ENCODE results near the gene PADI4.

DNA sequence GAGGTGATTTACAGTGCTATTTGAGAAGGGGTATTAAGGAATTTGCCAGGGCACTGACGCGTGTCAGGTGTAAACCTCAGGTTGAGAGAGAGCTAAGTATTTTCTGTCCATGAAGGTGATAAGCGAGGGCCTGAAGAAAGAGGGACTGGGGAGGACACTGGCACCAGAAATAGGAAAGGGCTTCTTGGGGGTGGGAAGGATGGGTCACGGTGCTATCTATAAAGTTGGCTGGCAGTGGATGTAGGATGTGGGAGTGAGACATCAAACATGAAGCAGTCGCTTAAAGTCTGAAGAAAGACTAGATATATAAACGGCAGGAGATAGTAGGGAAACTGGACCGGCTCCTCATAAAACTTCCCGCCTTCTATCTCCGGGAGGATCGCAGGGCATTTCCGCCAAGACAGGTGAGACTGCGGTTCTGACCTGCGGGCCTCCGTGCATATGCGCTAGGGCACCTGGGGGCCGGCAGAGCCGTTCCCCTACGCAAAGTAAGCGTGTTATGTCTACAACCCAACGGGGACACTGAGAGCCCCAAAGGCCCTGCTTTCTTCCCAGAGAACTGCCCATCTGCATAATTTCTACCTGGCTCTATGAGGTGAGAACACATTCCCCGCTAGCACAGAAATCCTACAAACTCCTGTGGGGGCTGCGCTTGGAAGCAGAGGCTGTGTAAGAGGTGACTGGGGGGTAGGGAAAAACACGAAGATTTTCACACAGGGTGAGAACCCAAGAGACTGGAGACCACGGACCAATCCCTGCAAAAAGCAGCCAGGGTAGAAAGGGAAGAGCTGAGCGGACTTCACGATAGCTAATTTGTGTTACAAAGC lies 72.8 kb downstream of the NECAP2 start:
- PRO-cap, 6 experiments = no peak in any of the 6 experiments
- RAMPAGE, long total RNA, 2 experiments = no peak in any of the 2 experiments
- RRBS = no CpG with 5 or more reads among the region's 26 CpGs

DNA sequence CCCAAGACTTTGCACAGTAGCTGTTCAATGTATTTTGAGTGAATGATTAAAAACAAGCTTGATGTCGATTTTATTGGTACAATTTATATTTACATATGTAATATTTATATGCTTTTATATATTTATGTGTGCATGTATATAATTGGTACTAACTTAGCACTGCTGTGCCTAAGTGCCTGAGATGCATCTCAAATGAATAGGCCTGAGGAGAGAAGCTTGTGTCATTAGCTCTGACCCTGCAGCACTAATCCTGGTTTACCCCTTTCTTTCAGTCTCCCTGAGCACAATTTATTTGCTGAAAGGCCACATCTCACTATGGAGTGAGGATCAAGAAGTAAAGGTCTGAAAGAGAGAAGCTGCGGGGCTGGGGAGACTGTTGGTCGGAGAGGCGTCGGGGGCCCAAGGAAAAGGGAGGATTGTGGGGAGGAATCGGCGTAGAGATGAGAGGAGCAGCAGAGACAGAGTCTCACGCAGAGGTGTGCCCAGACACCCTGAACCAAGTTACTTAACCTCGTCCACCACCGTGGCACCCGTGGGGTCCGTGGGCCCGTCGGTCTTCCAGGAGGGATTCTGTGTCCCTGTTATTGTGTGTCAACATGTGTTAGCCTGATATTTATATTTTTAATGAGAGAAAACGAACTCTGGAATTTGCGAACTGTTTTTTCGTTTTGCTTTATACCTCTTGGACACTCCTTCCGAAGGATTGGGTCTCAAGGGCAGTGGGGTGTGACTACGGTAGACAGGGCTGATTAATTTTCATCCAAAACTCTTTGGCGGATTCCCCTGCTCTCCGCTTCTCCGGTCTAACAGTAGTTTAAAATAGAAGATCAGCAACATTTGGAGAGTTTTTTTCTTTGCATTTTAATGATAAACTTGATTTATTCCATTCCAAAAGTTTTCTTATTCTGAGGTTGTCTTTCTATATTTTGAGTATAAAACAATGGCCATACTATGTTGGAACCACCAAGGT lies 176.6 kb downstream of the NECAP2 start:
- PRO-cap, 6 experiments = no peak in any of the 6 experiments
- RAMPAGE, long total RNA, 2 experiments = no peak in any of the 2 experiments
- RRBS = no CpG with 5 or more reads among the region's 22 CpGs

DNA sequence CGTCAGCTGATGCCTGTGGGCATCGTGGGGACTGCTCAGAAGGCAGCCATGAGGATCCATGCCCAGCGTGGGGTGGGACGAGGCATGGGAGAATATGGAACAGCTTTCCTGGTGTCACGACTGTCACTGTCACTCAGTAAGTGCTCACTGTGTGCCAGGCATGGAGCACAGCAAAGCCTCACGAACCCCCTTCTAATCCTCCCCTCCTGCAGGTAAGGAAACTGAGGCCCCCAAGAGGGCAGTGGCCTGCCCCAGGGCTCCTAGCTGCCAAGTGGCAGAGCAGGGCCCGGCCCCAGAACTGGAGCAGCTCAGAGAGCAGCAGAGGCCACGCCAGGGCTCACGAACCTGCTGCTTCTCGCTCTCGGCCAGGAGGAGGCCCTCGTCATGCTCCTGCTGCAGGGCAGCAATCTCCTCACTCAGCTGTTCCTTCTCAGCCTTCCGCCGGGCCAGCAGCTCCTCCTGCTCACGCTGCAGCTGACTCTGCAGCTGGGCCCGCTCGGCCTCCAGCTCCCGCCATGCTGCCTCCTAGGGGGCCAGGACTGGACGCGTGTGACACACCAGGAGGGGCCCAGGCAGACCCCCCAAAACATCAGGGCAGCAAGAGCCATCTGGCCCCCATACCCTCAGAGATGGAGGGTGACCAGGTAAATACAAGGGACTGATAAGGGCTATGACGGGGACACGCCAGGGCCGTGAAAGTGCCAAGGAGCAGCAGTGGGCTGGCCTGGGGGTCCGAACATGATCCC lies 179.1 kb downstream of the NECAP2 start:
- PRO-cap, 6 experiments = no peak in any of the 6 experiments
- RAMPAGE, long total RNA, 2 experiments = no peak in any of the 2 experiments
- RRBS = no CpG with 5 or more reads among the region's 24 CpGs

DNA sequence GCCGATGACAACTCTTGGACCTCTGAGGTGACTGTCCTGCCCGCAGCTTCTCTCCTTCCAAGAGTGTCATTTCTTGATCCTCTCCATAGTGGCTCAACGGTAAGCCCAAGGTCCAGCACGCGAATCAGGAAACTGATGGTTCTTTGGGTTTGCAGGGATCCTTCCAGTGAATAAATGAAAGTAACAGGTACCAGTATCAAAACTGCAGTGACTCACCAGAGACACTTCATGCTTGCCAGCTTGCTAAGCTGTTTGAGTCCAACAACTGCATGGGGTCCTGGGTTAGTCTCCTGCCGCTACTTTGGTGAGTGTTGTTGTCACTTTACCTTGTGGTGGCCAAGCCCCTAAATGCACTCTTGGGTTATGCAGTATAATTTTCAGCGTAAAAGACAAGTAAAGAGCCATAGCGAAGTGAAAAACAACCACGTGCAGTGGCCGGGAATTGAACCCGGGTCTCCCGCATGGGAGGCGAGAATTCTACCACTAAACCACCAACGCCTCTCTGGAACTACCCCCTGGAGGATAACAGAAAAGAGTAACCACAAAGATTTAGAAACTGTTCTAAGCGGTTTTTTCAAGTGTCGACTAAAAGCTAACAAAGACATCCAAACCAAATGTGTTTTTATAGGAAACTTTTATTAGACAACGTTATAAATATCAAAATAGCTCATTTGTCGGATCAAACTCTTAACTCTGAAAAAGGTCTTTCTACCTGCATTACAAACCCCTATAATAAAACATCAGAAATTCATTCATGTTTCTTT lies 237.5 kb downstream of the NECAP2 start:
- PRO-cap, 6 experiments = peak in 3 of 6 experiments; most common minus-strand start position 504 of the sequence (in 3)
- RAMPAGE, long total RNA, 2 experiments = no peak in any of the 2 experiments
- RRBS = no CpG with 5 or more reads among the region's 18 CpGs

- PRO-cap, 6 experiments = no peak in any of the 6 experiments
- RAMPAGE, long total RNA, 2 experiments = no peak in any of the 2 experiments
- RRBS = 0% methylated on average over 2 of the region's 39 CpGs
Measured at GRCh38 chr1:16707754-16708144, 214.0 kb upstream of the CROCC start.

DNA sequence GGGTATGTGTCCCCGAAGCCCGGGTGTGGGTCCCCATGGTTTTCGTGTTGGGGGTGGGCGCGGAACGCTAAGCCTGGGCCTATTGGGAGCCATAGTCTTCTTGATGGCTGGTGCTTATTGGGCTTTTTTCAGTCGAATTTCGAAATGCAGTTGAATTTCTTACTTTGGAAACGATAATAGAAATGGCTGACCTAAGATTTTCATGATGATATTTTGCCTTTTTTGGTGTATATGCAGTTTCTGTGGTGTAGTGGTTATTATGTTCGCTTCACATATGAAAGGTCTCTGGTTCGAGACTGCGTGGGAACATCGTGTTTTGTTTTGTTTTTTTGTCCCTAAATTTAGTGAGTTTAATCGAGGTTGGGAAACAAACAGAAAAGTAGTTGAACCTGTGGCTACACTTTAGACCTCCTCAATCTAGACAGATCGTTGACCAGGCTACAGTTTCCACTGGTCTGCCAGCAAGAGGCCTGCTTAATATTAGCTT lies 61.7 kb upstream of the CROCC start:
- PRO-cap, 6 experiments = no peak in any of the 6 experiments
- RAMPAGE, long total RNA, 2 experiments = no peak in any of the 2 experiments
- RRBS = no CpG with 5 or more reads among the region's 15 CpGs

- PRO-cap, 6 experiments = no peak in any of the 6 experiments
- RAMPAGE, long total RNA, 2 experiments = no peak in any of the 2 experiments
- RRBS = no CpG with 5 or more reads among the region's 2 CpGs
Measured at GRCh38 chr1:16870054-16870308, 51.8 kb upstream of the CROCC start.

- PRO-cap, 6 experiments = no peak in any of the 6 experiments
- RAMPAGE, long total RNA, 2 experiments = no peak in any of the 2 experiments
- RRBS = no CpG with 5 or more reads among the region's 28 CpGs
Measured at GRCh38 chr1:16939793-16940224, 18.1 kb downstream of the CROCC start.

- PRO-cap, 6 experiments = no peak in any of the 6 experiments
- RAMPAGE, long total RNA, 2 experiments = no peak in any of the 2 experiments
- RRBS = no CpG with 5 or more reads among the region's 13 CpGs
Measured at GRCh38 chr1:16951766-16952167, 28.7 kb downstream of the MFAP2 start.

- PRO-cap, 6 experiments = peak in 4 of 6 experiments; most common plus-strand start chr1:16960873 (in 1); most common minus-strand start chr1:16961095 (in 1)
- RAMPAGE, long total RNA, 2 experiments = no peak in any of the 2 experiments
- RRBS = 5% methylated on average over 10 of the region's 56 CpGs
Measured at GRCh38 chr1:16960685-16961408, 19.6 kb downstream of the MFAP2 start.

- PRO-cap, 6 experiments = no peak in any of the 6 experiments
- RAMPAGE, long total RNA, 2 experiments = no peak in any of the 2 experiments
- RRBS = no CpG with 5 or more reads among the region's 12 CpGs
Measured at GRCh38 chr1:16968962-16969460, 11.4 kb downstream of the MFAP2 start.

DNA sequence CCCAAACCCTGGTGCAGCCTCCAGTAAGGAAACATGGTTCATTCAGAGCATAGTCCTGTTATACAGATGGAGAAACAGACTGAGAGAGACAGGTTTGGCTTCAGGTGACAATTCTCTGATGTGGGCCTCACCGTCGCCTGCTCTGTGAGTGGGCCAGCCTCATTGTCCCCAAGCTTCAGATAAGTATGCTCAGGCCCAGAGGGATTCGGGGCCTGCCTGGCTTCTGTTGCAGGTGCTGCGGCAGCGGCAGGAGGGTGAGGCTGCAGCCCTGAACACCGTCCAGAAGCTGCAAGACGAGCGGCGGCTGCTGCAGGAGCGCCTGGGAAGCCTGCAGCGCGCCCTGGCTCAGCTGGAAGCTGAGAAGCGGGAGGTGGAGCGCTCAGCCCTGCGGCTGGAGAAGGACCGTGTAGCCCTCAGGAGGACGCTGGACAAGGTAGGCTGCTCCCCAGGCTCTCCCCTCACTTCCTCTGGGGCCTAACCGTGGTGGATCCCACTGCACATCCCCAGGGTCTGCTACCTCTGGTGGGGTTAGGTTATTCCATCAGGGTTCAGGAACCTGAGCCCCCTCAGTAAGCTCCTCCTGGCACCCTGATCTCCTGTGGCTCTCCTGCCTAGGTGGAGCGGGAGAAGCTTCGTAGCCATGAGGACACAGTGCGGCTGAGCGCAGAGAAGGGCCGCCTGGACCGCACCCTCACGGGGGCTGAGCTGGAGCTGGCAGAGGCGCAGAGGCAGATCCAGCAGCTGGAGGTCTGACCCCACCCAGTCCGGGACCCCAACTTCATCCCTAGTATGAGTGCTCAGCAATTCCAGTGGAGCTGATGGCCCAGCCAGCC lies 10.2 kb downstream of the MFAP2 start:
- PRO-cap, 6 experiments = no peak in any of the 6 experiments
- RAMPAGE, long total RNA, 2 experiments = no peak in any of the 2 experiments
- RRBS = no CpG with 5 or more reads among the region's 27 CpGs

DNA sequence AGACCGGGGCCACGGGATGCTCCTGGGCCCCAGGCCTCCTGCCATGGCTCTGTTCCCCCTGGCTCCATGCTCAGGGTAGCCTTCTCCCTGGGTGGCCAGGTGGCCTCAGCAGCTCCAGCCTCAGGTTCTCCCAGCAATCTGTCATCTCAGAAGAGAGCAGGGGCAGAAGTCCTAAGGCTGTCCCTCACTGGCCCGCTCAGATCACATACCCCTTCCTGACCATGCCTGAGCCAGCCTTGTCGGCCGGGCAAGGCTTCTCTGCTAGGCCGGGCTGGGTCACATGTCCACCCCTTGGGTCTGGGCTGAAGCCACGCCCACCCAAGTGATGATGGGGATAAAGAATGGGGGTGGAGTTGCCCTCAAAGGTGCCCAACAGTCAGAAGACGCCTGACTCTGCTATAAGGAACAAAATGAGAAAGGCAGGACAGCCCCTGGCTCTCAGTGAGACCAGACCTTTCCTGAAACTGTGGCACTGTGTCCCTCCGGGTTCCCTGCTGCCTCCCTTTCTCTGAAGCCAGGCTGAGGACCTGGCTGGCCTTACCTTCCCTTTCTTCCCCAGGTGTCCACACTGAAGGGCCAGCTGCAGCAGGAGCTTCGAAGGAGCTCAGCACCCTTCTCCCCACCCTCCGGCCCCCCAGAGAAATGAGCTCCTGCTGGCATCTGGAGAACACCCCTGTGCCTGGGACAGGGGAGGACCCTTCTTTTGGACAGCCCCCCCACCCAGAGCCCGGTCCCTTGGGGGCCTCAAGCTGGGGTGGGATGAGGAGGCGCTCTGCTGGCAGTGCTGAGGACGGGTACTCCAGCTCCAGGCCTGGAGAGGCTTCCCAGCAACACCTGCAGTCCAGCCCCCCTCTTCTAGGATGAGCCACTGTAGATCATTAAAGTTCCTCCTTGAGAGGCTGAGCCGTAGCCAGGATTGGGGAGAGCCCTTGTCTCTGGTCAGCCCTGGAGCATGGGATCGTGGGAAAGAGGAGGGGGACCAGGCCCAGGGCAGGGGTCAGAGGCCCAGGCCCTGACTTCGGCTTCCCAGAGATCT lies 8.3 kb downstream of the MFAP2 start:
- PRO-cap, 6 experiments = no peak in any of the 6 experiments
- RAMPAGE, long total RNA, 2 experiments = no peak in any of the 2 experiments
- RRBS = no CpG with 5 or more reads among the region's 17 CpGs

DNA sequence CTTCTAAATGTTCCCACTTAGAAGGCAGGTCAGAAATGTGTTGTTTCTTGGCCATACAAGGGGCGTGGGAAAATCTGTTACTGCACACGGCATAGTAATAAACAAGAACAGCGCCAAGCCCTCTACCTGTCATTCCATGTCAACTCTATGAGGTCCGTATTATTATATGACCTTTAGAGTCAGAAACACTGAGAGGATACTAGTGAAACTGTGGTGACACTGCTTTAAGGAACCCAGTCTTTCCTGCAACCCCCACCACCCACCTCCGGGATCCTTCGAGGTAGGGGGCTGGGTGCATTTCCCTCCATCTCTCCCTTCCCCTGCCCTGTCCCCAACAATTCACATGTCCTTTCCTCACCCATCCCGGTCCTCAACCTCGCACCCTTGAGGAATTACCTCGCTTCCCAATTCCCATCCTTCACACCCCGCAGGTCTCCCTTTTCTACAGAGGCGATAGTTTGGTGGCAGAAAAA lies 664 bp downstream of the SDHB start:
- PRO-cap, 6 experiments = no peak in any of the 6 experiments
- RAMPAGE, long total RNA, 2 experiments = no peak in any of the 2 experiments
- RRBS = 2% methylated on average over 3 of the region's 11 CpGs

DNA sequence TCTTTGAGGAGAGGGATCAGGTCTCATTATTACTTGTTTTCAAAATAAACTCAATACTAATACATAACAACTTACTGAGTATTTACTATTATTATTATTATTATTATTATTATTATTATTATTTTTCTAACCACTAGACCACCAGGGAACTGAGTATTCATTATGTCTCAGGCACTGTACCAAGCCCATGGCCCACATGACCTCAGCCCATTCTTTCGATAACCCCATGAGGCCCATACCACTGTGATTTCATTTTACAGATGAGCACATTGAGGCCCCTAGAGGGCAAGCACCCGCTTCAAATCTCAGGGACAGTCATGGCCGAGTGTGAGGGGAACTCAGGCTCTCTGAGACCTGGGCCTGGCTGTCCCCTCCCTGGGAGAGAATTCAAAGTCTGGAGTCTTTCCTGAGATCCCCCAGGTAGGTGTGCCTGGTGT lies 6.1 kb downstream of the PADI2 start:
- PRO-cap, 6 experiments = no peak in any of the 6 experiments
- RAMPAGE, long total RNA, 2 experiments = no peak in any of the 2 experiments
- RRBS = no CpG with 5 or more reads among the region's 3 CpGs

DNA sequence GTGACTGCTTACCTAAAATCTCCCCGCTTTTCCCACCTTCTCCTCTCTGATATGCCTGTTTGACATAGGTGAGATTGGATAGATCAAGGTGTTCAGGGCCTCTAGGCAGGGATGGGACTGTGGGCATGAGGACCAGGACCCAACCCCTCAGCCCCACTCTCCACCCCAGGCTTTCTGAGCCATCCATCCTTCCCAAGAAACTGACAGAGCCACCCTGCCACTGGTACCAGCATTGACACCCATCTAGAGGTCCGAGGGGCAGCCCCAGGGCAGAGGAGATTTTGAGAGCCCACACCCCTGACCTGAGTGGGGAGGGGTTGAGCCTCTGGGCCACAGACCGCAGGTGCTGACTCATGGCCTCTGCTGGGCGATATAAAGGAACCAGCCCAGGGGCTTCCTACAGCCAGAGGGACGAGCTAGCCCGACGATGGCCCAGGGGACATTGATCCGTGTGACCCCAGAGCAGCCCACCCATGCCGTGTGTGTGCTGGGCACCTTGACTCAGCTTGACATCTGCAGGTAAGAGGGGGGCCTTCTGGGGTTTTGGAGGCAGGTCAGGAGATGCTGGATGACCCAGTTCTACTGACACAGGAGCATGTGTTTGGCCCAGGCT lies at the start of gene PADI4:
Gene PADI4 (plus strand): TSS at position 402 of the 613 bp plus-strand sequence.
- PRO-cap, 6 experiments = no peak in any of the 6 experiments
- RAMPAGE, long total RNA, 2 experiments = no peak in any of the 2 experiments
- RRBS = no CpG with 5 or more reads among the region's 9 CpGs

DNA sequence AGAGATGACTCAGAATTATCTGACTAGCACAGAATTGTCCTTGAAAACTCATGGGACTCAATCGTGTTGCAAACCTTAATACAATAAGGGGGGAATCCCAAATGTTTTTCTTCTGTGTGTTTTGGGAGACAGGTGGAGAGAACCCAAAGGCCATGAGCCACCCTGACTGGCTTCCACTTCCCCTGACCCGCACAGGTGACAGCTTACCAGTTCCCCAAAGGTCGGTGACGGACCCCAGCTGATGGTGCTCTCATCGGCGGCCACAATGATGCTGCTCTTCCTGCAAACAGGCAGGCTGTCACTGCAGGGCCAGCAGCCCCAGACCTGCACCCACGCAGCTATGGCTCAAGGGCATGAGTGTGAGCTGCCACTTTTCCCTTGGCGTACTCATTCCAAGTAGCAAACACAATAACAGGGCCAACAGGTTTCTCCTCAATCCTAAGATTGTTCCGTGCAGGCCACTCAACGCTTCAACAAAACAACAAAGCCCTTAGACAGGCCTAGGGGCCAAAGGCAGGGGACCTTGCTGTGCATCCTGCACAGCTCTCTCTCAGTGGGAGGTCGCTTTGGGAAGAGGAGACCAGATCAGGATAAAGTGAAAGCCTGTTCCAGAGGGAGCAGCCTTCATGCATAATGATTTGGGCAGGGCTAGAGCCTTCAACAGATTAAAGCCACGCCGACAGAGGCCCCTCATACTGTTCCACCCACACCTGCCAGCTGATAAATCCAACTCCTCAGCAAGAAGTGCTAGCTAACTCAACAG lies 27.4 kb downstream of the RCC2 start:
- PRO-cap, 6 experiments = no peak in any of the 6 experiments
- RAMPAGE, long total RNA, 2 experiments = no peak in any of the 2 experiments
- RRBS = no CpG with 5 or more reads among the region's 13 CpGs

GRCh38 chr1:17419534-17420021 lies 19.9 kb downstream of the RCC2 start:
- PRO-cap, 6 experiments = peak in 2 of 6 experiments; most common minus-strand start chr1:17419863 (in 2)
- RAMPAGE, long total RNA, 2 experiments = no peak in any of the 2 experiments
- RRBS = no CpG with 5 or more reads among the region's 29 CpGs

- PRO-cap, 6 experiments = peak in 6 of 6 experiments; most common plus-strand start chr1:17437766 (in 6); most common minus-strand start chr1:17437655 (in 6)
- RAMPAGE, long total RNA, 2 experiments = no peak in any of the 2 experiments
- RRBS = 1% methylated on average over 58 of the region's 100 CpGs
Measured at GRCh38 chr1:17437447-17438175, 1.9 kb downstream of the RCC2 start.

DNA sequence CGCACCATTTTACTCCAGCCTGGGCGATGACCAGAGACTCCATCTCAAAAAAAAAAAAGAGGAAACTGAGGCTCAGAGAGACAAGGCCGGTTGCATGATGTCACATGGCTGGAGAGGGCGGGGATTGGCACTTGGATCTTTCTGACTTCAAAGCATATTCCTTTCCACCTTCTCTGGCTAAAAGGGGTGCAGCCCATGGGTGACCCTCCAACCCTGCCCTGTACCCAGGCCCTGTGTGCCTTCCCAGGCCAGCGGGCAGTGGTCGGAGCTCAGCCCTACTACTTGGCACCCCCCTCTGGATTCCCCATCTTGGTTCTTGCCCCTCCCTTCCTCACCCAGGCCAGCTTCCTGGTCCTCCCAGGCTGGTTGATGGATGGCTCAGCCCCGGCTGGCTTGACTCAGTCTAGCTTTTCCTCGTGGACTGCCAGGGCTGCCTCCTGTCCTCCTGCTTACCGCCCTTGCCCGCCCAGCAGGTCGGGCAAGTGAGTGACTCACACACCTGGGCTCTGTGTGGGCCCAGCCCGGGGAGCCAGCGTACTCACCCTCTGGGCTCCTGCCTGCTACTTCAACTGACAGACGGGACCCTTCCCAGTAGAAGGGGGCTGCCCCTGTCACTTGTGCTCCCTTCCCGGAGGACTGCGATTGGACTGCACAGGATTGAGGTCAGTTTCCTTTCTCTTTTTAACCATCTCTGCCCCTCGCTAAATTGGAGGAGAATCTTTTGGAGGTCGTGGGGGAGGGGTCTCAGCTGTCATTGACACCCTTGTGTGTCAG lies 19.5 kb upstream of the ARHGEF10L start:
- PRO-cap, 6 experiments = no peak in any of the 6 experiments
- RAMPAGE, long total RNA, 2 experiments = no peak in any of the 2 experiments
- RRBS = 47% methylated on average over 3 of the region's 18 CpGs